Right atrium auricular region (tissue), 2 donors: Measurements from ENCODE around the gene H2BC15.

- PRO-cap: no peak
- RAMPAGE, long total RNA, 2 experiments: no peak in any of the 2 experiments
Measured at GRCh38 chr6:27358925-27359635, 29.5 kb upstream of the ZNF391 start.

DNA sequence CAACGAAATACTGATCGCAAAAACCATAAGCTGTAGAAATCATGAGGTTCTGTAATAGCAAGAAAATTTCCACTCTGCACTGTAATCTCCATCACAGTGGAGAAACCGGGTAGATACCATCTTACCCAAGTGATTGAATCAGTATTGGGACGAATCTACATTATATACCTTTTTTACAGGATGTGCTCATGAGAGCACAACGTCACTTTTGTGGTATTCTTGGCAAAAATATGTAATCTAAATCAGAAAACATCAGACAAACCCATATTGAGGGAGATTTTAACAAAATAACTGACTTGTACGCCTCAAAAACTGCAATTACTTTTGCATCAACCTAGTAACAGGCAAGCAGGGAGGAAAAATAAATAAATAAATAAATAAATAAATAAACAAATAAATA lies 6.9 kb upstream of the ZNF184 start:
- PRO-cap: no peak
- RAMPAGE, long total RNA, 2 experiments: no peak in any of the 2 experiments

- PRO-cap: no peak
- RAMPAGE, long total RNA, 2 experiments: no peak in any of the 2 experiments
Measured at GRCh38 chr6:27575954-27576244, 103.0 kb upstream of the ZNF184 start.

GRCh38 chr6:27592084-27592336 lies 119.1 kb upstream of the ZNF184 start:
- PRO-cap: no peak
- RAMPAGE, long total RNA, 2 experiments: no peak in any of the 2 experiments

DNA sequence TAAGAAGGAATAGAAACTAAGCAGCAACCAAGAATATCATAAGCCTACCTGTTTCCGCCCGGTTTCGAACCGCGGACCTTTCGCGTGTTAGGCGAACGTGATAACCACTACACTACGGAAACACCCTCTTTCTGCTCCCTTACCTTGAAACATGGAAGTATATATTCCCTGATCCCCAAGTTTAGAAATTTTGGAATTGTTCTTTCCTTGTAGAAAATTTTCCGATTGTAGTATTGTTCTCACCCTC lies 126.7 kb downstream of the H2BC13 start:
- PRO-cap: no peak
- RAMPAGE, long total RNA, 2 experiments: no peak in any of the 2 experiments

- PRO-cap: no peak
- RAMPAGE, long total RNA, 2 experiments: no peak in any of the 2 experiments
Measured at GRCh38 chr6:27728361-27728702, 79.4 kb downstream of the H2BC13 start.

GRCh38 chr6:27775865-27776348 lies 31.8 kb downstream of the H2BC13 start:
- PRO-cap: no peak
- RAMPAGE, long total RNA, 2 experiments: no peak in any of the 2 experiments

- PRO-cap: bidirectional peak, plus-strand start at chr6:27838569, minus-strand start at chr6:27838375; bidirectional peak, plus-strand start at chr6:27839069, minus-strand start at chr6:27838996
- RAMPAGE, long total RNA, 2 experiments: start-site peak on the plus strand in 2 of 2 experiments, at chr6:27838564-27838596 at its widest, 62 to 115 reads per replicate
Measured at GRCh38 chr6:27838482-27839432, at the start of gene H2BC15. H2BC15 (plus strand) TSS chr6:27838569.

GRCh38 chr6:27839433-27840411 lies 1.4 kb downstream of the H2BC15 start:
- PRO-cap: no peak
- RAMPAGE, long total RNA, 2 experiments: no peak in any of the 2 experiments

- PRO-cap: no peak
- RAMPAGE, long total RNA, 2 experiments: no peak in any of the 2 experiments
Measured at GRCh38 chr6:27863948-27864416, 1.1 kb upstream of the H2AC16 start.

DNA sequence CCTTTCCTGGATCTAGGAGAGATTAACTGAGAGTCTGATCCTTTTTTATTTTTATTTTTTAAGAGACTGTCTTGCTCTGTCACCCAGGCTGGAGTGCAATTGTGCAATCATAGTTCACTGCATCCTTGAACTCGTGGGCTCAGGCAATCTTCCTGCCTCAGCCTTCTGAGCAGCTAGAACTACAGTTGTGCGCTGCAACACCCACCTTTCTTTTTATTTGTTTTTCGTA lies 1.4 kb downstream of the H3C12 start:
- PRO-cap: no peak
- RAMPAGE, long total RNA, 2 experiments: no peak in any of the 2 experiments

- PRO-cap: unidirectional peak, minus-strand start at chr6:28091080
- RAMPAGE, long total RNA, 2 experiments: start-site peak on the plus strand in 1 of 2 experiments, at chr6:28091122-28091156 at its widest, 27 reads per replicate
Measured at GRCh38 chr6:28090816-28091276, 10.5 kb downstream of the ZNF165 start.

- PRO-cap: no peak
- RAMPAGE, long total RNA, 2 experiments: no peak in any of the 2 experiments
Measured at GRCh38 chr6:28125331-28125902, 1.0 kb downstream of the ZSCAN16 start.

DNA sequence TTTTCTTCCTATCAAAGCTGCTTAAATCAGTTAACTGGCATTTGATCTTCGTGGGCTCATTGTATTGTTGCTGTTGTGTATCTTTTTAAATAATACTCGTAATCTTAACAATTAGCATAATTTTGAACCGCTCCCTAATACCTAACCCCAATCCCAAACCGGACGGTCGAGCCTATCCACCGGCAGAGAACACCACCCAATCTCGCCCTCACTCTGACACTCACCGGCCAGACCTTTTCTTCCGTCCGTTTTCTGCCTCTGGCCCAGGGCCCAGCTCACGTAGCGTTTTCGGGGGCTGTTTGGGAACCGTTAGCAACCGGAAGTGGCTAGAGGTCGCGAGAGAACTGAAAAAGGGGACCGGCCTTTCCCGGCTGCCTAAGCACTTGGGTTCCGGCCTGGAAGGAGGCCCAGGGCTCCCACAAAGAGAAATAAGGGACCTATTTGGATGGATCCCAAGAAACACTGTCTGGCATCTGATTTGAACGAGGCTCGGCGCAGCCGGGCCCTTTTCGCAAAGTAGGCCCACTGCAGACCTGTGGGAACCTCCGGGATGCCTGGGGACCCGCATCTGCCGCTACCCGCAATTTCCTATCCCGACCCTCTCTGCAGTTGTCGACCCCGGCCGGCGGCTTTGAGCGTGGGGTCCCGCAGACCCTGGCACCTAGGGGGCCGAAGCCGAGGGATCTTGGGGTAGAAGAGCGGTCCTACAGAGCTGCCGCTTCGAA lies 5.0 kb upstream of the ZKSCAN8 start:
- PRO-cap: bidirectional peak, plus-strand start at position 455 of the sequence, minus-strand start at position 324 of the sequence
- RAMPAGE, long total RNA, 2 experiments: start-site peak on the minus strand in 2 of 2 experiments, centred at positions 311 to 322 of the sequence, 18 to 29 reads per replicate

- PRO-cap: no peak
- RAMPAGE, long total RNA, 2 experiments: no peak in any of the 2 experiments
Measured at GRCh38 chr6:28148181-28148689, 6.6 kb downstream of the ZKSCAN8 start.

- PRO-cap: bidirectional peak, plus-strand start at chr6:28335671, minus-strand start at chr6:28335475
- RAMPAGE, long total RNA, 2 experiments: no peak in any of the 2 experiments
Measured at GRCh38 chr6:28334991-28335626, 839 bp downstream of the ZSCAN31 start.

DNA sequence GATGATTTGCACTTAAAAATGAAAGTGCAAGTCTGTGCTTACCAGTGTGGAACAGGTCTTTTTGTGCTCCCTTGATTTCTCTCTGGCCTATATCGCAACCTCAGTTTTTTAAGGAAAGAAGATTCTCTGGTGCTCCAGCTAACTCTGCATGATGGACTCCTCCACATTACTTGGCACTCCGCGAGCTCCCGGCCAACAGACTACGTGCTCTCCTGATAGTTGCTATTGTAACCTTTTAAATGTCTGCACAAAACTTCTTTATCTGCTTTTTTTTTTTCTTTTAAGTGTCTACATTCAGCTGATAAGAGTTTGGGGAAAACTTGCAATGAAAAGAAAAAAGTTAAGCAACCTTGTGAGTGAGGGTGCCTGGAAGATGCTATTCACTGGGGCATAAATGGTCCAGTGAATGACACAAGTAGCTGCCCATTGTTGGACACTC lies 22.4 kb downstream of the ZKSCAN3 start:
- PRO-cap: no peak
- RAMPAGE, long total RNA, 2 experiments: no peak in any of the 2 experiments

- PRO-cap: no peak
- RAMPAGE, long total RNA, 2 experiments: no peak in any of the 2 experiments
Measured at GRCh38 chr6:28399119-28399501, 437 bp downstream of the ZSCAN12 start.

DNA sequence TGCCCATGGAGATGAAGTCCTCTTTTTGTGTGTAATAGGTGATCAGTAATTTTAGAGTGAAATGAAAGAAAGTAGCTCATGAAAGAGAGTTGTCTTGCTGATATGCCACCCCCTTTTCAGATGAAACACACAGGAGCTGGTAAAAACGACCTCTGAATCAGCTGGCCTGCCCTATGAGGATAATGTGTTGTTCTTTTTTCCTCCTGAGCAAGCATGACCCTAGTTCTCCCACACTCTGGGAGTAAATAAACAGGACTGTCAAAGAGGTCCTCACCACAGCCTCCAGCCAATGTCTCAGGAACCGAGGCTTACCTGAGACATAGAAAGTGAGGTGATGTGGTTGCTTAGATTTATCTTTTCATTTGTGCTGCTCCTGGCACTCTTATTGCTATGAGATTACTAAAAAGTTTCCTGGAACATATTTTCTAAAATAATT lies 29.5 kb downstream of the GPX5 start:
- PRO-cap: no peak
- RAMPAGE, long total RNA, 2 experiments: no peak in any of the 2 experiments

- PRO-cap: no peak
- RAMPAGE, long total RNA, 2 experiments: no peak in any of the 2 experiments
Measured at GRCh38 chr6:28589059-28589628, 2.0 kb upstream of the SCAND3 start.